WTC11 (cell line): ENCODE results near the genes PTGDS and GRIN1.

GRCh38 chr9:136726089-136727206 is 14.1 kb downstream of the DIPK1B start:
- PRO-cap: no peak

DNA sequence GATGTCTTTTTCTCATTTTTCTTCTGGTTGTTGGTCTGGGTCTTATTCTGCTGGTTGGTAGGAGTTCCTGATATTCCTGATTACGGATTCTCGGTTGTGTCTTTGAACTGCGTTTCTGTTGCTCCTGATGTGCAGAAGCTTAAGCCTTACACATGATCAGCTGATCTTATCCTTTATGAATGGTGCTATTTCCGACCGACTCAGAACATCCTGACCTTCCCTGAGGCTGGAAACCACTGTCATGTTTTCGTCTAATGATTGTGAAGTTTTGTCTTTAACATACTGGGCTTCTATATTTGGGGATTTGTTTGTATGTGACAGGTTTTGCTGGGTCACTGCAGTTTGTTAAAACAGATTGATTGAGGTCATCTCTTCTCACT is 16.7 kb downstream of the FBXW5 start:
- PRO-cap: no peak

DNA sequence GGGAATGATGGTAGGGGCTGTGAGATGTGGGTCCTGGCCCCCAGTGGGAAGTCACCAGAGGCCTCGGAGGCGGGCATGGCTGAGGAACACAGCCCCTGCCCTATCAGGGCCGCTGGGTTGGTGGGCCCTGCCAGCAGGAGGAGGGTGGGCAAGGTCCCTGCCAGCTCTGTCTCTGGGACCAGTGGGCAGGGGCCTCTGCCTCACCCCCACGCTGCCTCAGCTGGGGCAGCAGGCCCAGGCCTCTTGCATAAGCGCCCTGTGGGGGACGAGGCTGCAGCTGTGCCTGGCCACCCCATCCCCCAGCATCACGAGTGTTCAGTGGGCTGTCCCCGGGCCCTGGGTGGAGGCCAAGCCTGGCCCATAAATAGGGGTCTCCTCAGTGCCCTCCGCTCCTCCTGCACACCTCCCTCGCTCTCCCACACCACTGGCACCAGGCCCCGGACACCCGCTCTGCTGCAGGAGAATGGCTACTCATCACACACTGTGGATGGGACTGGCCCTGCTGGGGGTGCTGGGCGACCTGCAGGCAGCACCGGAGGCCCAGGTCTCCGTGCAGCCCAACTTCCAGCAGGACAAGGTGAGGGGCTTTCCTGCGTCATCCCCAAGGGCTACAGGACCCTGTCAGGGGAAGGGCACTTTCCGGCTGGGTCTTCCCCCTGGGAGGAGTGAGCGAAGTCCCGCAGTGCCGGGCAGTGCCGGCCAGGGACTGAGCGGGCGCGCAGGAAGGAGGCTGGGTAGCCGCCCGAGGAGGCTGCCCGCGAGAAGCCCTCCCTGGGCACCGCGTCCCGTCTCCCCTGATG is at the start of gene PTGDS:
Gene PTGDS (plus strand): TSS at position 389 of the 800 bp plus-strand sequence.
- PRO-cap: unidirectional peak, plus-strand start at position 692 of the sequence

DNA sequence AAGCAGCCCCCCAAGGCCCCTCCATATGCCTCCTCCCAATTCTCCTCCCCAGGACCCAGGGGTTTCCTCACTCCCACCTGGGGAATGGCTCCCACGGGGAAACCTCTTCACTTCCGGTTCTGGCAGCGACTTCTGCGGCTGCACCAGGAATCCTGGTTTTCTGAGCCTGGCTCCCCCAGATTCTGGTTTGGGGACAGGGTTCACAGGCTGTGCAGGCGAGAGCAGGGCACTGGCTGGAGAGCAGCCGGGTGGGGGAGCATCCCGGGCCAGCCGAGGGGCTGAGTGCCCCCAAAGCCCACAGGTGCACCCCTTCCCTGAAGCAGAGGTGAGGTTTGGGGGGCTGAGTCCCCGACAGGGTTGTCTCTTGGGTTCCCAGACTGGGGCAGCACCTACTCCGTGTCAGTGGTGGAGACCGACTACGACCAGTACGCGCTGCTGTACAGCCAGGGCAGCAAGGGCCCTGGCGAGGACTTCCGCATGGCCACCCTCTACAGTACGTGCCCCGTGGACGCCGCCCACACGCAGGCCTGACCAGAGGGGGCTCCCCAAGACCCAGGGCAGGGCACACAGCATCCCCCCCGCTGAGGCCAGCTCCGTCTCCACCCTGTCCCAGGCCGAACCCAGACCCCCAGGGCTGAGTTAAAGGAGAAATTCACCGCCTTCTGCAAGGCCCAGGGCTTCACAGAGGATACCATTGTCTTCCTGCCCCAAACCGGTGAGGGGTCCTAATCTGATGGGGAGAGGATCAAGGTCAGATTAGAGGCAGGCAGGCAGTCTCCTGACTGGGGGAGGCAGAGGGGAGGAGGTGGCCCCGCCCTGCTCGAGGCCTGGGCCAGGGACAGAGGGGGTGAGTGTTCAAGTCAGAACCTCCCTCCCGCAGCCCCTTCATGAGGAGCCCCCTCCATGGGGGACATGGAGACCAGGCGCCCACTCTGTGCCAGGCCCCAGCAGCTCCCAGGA is 2.5 kb downstream of the PTGDS start:
- PRO-cap: no peak

GRCh38 chr9:136982061-136982338 is 793 bp upstream of the LCNL1 start:
- PRO-cap: no peak

GRCh38 chr9:137082723-137083385 is 3.9 kb upstream of the MAN1B1 start:
- PRO-cap: no peak

- PRO-cap: no peak
Observed at GRCh38 chr9:137127108-137128614, 11.3 kb upstream of the GRIN1 start.

DNA sequence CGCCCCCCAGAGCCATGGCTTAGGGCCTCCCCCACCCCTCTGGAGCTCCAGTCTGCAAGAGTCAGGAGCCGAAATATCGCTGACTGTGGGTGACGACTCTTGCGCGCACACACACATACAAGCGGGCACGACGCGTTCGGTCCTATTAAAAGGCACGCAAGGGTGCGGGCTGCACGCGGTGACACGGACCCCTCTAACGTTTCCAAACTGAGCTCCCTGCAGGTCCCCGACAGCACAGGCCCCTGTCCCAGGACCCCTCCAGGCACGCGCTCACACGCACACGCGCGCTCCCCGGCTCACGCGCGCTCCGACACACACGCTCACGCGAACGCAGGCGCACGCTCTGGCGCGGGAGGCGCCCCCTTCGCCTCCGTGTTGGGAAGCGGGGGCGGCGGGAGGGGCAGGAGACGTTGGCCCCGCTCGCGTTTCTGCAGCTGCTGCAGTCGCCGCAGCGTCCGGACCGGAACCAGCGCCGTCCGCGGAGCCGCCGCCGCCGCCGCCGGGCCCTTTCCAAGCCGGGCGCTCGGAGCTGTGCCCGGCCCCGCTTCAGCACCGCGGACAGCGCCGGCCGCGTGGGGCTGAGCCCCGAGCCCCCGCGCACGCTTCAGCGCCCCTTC is at the start of gene GRIN1:
Gene GRIN1 (plus strand): TSS at position 440 of the 617 bp plus-strand sequence.
- PRO-cap: no peak

- PRO-cap: no peak
Observed at GRCh38 chr9:137187462-137188126, 766 bp downstream of the ANAPC2 start.

- PRO-cap: bidirectional peak, plus-strand start at chr9:137201034, minus-strand start at chr9:137200741
Observed at GRCh38 chr9:137200898-137201319, 368 bp upstream of the TPRN start.

DNA sequence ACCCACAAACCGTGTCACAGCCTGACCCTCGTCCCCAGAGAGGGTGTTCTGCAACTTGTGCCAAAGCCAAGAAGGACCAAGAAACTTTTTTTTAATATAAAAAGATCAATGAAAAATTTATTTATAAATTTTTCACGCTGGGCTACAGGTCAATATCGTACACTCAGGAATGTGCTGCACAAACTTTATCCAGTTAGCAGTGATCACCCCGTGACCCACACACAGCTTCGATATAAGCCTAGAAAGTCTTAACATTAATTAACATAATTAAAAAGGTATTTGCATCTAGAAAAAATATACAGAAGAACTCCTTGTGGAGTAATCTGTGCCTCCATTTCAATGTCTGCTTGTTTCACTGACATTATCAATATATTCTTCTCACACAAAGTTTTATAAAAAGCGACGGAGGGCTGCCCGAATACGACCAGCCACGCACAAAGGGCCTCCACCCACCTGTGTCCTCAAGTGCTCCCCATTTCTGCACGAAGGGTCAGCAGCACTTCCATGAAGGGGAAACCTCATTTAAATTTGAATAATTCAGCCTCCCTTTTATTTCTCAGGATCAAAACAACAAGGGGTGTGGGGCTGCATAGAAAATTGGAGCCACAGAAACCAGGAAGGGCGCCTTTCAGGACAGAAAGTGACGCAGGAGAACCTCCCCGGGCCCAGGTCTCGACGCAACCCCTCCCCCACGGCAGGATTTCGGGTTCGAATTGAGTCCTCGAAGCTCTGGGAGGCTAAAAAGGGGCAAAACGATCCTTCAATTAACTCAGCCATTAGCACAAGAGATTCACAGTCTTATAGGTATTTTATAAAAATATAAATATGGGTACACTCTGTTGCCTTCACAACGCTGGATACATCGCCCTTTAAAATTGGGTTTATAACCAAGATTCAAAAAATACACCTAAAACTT is 2.3 kb downstream of the NRARP start:
- PRO-cap: unidirectional peak, plus-strand start at position 606 of the sequence

- PRO-cap: no peak
Observed at GRCh38 chr9:137314164-137315162, 12.4 kb upstream of the NRARP start.

GRCh38 chr9:137319002-137319536 is 17.0 kb upstream of the NRARP start:
- PRO-cap: no peak

DNA sequence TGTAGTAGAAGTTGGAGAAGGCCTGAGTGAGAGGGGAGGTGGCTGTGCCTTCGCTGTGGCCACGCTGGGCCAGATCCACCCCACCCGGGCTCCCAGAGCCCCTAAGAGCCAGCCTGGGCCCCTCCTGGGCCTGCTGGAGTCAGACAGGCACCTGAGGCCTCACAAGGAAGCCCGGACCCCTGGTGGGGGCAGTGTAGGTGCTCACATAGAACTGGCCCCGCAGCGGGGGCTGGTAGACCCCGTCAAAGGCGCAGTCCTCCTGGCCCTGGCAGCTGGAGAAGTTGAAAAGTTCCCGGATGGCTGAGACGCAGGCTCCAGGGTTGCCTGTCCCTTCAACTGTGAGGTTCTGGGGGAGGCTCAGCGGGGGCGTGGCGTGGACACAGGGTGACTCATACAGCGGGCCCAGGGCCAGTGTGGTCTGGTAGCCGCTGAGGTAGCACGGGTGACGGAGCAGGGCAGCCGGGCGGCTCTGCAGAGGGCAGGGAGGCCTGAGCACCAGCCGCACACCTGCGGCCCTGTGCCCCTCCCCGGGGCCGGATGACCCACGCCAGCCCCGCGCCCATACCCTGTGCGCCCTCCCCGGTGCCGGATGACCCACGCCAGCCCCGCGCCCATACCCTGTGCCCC is 5.2 kb downstream of the ENTPD8 start:
- PRO-cap: no peak

GRCh38 chr9:137454852-137455494 is 4.2 kb downstream of the NSMF start:
- PRO-cap: no peak

DNA sequence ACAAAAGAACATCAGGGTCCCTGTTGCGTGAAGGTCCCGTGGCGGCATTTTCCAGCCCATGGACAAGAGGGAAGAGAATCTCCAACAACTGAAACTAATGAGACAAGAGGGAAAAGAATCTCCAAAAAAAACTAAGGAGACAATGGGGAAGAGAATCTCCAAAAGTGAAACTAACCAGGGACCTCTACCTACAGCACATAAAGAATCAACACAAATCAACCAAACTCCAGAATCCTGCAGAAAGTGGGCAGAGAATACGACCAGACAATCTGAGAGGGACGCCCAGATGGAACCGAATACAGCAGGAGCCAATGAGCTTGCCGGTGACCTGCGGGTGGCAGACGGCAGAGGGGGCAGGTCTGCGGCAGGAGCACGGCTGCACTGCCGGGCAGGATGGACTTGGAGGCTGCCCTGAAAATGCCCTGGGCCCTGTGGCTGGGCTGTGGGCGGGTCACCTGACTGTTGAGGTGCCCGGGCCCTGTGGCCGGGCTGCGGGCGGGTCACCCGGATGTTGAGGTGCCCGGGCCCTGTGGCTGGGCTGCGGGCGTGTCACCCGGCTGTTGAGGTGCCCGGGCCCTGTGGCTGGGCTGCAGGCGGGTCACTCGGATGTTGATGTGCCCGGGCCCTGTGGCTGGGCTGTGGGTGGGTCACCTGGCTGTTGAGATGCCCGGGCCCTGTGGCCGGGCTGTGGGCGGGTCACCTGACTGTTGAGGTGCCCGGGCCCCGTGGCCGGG is 36.4 kb downstream of the PNPLA7 start:
- PRO-cap: no peak

DNA sequence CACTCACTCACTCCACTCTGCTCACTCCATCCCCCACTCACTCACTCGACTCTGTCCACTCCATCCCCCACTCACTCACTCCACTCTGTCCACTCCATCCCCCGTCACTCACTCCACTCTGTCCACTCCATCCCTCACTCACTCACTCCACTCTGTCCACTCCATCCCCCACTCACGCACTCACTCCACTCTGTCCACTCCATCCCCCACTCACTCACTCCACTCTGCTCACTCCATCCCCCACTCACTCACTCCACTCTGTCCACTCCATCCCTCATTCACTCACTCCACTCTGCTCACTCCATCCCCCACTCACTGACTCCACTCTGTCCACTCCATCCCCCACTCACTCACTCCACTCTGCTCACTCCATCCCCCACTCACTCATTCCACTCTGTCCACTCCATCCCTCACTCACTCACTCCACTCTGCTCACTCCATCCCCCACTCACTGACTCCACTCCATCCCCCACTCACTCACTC is 32.2 kb downstream of the PNPLA7 start:
- PRO-cap: no peak

GRCh38 chr9:137552397-137552897 is 768 bp downstream of the MRPL41 start:
- PRO-cap: unidirectional peak, minus-strand start at chr9:137552430

DNA sequence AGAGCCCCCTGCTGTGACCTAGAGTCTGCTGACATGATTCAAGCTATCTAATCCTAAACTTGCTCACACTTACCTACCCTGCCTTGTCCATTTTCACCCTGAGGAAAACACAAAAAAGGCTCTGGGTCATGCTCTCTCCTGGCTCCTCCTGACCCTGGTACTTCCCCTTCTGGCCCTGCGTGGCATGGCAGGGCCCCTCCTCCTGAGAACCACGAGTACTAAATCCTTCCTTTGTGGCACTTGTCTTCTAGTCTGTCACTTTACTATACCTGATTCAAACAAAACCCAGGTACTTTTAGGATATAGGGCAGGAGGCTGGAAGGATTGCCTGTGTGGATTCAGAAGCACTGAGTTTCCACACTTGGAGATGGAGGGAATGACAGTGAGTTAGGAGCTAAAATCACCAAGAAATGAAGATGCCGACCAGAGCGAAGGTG is 2.7 kb upstream of the ARRDC1 start:
- PRO-cap: no peak

GRCh38 chr9:137612986-137614017 is 5.5 kb upstream of the EHMT1 start:
- PRO-cap: no peak